ENCODE measurements around the genes HIGD1B and HEXIM1.

GRCh38 chr17:44830952-44831376 lies 877 bp upstream of the GJC1 start:
- PRO-cap: no peak

- PRO-cap: no peak
These were observed at the start of gene HIGD1B for GRCh38 chr17:44847488-44848021. Gene HIGD1B, plus strand, starts transcription at chr17:44847883.

GRCh38 chr17:45098829-45099317 lies 33.4 kb downstream of the PLCD3 start:
- PRO-cap: no peak

DNA sequence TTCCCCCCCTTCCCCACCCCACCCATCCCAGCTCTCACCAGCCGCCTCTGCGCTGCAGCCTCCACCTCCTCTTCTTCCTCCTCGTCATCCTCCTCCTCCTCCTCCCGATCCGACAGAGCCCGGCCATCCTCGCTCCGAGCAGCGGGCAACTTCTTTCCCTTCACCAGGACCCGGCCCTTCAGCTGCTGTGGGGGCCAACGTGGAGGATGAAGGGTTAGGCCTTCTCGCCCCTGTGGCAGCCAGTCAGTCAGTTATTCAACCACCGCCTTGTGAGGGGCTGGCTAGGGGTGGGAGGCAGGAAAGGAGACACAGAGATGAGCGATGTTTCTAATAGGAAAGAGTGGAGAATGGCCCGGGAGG lies 17.0 kb downstream of the PLCD3 start:
- PRO-cap: no peak

GRCh38 chr17:45127778-45128503 lies 4.4 kb downstream of the PLCD3 start:
- PRO-cap: no peak

DNA sequence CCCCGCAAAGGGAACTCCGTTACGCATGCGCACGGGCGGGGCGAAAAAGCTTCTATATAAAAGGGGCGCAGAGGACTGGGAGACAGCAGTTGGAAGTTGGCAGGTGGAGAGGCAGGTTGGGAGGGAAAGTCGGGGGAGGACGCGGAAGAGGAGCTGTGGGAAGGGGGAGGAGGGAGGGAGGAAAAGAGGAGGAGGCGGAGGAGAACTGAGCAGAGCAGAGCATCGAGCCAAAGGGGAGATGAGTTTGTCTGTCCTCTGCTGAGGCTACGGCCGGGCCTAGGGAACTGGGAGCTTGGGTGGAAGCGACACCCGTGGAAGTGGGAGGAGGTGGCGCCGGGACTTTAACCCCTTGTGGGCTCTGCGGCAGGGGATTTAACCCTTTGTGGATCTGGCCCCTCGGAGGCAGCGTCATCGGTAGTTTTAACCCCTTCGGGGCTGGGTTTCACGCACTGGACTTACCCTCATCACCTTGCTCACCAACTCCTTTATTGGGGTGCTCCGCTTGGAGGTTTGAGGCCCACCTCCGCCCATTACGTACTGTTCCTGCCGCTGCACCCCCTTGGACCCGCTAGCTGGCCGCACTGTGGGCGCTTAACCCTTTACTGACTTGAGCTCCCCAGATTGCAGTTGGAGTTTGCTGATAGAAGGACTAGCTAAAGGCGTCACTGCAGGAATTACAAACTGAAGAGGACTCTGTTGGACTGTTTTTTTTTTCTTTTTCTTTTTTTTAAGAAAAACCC lies at the start of gene HEXIM1:
Gene HEXIM1 (plus strand): TSS at position 85 of the 740 bp plus-strand sequence.
- PRO-cap: bidirectional peak, plus-strand start at position 88 of the sequence, minus-strand start outside the sequence

- PRO-cap: no peak
These were observed 1.2 kb downstream of the FMNL1 start for GRCh38 chr17:45222610-45223516.

DNA sequence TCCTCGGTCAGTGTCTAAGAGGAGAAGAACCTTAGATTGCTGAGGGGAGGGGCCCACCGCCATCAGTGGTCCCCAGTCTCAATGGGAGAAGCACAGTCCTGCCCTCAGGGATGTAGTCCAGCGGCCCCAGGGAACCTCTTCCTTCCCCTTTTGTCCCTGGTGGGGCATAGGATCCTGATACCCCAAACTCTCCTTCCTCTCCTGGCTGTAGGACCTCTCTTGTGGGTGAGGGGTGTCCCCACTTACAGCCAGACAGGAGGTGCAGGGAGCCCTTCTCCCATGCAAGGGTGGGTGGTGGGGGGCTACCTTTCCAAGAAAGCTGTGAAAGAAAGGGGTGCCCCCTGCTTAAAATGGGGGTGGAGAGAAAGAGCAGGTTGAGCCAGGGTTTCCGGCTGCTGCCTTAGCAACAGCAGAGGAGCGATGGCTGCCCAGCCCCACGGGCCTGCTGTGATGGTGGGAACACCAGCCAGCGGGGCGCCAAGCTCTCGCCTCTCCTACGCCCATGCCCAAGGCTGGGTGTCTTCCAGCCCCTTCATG lies 2.8 kb downstream of the FMNL1 start:
- PRO-cap: no peak

DNA sequence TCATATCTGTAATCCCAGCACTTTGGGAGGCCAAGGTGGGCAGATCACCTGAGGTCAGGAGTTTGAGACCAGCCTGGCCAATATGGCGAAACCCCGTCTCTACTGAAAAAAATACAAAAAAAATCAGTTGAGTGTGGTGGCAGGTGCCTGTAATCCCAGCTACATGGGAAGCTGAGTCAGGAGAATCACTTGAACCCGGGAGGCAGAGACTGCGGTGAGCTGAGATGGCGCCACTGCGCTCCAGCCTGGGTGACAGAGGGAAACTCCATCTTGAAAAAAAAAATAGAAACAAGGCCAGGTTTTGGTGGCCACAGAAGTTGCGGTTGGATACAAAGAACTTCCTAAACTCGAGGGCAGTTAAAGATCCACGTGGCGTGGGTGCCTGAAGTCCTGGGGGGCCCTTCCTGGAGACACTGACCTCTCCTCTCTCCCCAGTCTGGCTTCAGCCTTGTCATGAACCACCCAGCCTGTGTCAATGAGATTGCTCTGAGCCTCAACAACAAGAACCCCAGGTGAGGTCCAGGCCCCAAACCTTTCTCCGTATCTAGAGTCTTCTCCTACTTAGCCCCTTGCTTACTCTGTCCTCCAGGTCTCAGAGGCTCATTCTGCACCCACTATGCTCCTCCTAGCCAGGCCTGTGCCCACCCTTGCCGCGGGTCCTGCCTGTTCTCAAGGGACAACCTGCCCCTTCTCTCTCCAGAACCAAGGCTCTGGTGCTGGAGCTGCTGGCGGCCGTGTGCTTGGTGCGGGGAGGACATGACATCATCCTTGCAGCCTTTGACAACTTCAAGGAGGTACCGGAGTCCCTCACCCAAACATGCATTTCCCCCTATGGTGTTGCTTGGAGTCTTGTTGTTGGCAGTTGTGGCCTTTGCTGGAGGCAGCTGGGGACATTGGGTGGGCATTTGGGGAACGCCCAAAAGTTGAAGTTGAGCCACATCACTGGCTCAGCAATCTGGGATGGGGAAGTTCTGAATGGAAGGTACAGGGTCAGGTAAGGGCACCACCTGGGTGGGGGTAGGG lies 15.5 kb downstream of the FMNL1 start:
- PRO-cap: no peak

GRCh38 chr17:45247301-45248131 lies 14.4 kb downstream of the SPATA32 start:
- PRO-cap: bidirectional peak, plus-strand start at chr17:45247903, minus-strand start at chr17:45247610

DNA sequence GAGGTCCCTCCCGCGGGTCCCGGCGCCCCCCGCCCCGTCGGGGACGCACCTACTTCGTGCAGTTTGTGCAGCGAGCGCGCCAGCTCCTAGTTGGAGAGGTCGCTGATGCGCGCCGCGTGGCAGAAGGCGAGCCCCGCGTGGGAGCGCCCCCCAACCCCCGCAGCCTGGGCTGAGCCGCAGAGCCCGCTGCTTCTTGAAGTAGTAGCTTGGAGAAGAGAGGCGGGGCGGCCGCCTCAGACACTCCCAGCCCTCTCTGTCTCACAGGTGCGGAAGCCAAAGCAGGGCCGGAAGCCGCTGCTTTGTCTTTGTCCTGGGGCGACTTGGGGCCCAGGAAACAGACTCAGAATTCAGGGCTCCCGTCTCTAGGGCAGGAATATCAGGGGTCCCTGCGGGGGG lies 13.8 kb downstream of the SPATA32 start:
- PRO-cap: bidirectional peak, plus-strand start at position 333 of the sequence, minus-strand start at position 255 of the sequence

DNA sequence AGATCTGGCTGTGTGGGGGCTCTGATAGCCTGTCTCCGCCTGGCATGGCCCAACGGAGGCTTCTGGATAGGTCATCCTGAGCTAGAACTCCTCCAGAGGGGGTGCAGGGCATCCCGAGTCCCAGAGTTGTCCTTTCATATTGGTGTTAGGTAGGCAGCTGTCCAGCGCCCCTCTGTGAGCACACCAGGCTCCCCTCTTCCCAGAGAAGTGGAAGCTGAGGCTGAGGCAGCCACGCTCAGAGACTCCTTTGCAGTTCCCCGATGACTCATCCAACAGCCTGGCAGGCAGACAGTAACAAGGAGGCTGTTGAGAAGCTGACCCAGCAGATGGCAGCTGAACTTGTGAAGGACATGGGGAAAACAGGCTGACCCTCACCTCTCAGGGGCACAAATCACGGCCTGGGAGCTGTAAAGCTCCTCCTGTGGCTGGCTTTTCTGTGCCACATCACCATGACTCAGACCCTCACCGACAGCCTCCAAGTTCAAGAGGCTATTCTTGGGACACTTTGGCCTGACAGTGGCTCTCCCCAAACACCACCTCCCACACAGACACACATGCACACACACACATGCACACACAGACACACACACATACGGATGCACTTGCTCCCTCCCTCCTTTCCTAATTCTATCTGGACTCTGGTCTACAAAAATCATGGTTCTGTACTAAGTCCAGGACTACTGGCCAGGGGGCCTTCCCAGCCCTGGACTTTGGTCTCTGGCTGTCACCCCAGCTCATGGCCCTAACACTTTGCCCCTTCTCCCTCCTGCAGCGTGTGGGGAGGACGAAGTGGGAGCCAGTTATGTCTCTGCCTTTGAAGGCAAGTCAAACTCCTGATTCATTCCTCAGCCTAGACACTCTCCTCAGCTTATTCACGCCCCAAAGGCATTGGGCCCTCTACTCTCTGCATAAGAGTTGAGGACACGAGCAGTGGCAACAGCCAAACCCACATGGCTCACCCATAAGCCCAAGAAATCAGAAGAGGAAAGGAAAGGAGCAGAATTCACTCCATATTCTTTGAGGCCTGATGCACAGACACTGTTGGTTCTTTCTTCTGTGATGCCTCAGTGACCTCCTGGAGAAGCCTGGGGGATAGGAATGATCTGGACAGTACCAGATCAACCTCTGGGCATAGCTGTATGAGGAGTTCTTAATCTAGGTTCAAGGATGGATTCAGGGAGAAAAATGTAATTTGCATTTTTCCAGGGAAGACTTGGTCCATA lies 23.1 kb downstream of the MAP3K14 start:
- PRO-cap: no peak

DNA sequence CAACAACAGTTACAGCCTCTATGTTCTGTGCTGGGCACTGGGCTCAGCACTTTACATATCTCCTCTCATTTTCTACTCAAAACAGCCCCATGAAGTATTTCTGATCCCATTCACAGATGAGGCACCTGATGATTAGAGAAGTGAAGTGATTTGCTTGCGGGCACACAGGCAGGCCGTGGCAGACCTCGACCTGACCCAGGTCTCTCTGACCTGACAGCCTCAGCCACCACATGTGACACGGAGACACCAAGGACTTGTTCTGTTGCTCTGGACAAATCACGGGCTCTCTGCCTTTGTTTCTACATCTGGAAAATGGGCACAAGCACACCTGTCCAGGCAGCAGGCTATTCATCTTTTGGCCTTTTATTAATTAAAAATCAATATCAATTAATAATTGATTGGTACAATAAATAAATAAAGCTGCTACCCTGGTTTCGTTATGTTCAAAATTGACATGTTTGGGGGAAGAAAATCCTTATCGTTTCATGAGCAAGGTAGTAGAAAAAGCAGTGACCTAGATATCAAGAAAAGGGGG lies 3.4 kb downstream of the MAP3K14 start:
- PRO-cap: no peak

- PRO-cap: no peak
These were observed 2.7 kb downstream of the MAP3K14 start for GRCh38 chr17:45313946-45314719.

DNA sequence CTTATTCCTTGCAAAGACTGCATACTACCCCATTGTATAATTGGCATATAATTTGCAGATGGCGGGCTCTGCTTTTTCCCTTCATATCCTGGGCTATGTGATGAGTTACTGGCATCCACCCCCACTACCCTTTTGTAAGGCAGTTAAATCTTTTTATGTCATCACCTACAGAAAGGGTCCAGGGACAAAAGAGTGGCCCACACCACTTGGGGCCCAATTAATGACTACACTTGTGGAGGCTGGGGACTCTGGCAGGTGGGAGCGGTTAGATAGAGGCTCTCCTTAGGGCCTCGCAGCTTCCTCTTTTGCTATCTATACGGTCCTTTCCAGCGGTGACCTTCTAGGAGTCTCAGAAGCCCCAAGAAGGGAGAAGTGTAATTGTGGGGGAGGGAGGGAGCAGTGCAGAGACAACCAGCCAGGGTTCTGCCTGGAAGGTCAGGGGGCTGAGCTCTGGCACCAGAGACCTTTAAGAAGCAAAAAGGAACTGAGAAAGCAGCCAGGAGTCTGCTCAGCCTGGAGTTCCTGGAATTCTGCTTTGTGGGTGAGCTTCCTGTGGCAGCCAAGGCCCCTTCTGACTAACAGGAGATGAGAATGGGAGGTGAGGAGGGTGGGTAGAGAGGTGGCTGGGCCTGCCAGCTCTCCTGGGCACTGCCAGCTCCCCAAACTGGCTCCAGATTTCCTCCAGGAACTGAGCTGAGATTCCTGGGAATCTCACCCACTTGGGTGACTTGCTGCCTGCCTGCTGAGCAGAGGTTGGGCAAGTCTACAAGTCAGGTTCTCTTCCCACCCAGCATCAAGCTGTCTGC lies 16.2 kb upstream of the MAP3K14 start:
- PRO-cap: bidirectional peak, plus-strand start at position 565 of the sequence, minus-strand start at position 486 of the sequence

DNA sequence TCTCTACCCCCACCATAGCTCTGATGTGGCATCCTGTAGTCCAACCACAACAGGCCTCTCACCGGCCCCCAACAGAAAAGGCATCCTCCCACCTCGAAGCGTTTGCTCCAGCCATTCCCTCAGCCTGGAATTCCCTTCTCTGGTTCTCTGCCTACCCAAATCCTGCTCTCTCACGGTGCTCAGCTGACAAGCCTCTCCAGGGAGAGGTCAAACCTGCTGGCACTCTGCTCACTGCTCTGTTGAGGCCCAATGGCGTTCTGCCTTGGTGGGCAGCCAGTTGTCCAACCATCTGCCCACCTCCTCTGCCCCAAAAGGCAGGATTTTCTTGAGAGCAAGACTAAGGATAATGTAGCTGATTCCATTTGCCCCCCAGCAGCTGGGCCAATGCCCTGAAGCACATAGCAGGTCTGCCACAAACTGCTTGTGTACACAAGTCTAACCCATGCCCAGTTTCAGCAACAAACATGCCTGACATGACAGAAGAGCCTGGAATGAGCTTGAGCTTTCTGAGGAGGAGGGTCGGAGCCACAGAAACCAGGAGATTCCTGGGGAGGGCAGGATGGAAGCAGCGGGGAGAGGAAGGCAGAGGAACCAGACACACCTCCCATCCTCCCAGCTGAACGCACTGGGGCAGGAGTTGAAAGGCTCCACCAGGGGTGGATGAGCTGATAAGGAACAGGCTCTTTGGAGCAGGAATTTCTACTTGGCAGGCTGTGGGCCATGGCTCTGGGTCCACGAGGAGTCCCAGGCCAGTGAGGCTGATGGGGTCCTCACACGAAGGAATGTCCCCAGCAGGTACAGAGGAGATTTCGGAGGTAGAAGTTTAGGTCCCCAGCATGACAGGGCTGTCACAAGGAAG lies 23.9 kb downstream of the ARHGAP27 start:
- PRO-cap: no peak

GRCh38 chr17:45428627-45429557 lies 3.8 kb downstream of the ARHGAP27 start:
- PRO-cap: no peak

- PRO-cap: no peak
These were observed 85.0 kb downstream of the KANSL1 start for GRCh38 chr17:46108036-46108913.

DNA sequence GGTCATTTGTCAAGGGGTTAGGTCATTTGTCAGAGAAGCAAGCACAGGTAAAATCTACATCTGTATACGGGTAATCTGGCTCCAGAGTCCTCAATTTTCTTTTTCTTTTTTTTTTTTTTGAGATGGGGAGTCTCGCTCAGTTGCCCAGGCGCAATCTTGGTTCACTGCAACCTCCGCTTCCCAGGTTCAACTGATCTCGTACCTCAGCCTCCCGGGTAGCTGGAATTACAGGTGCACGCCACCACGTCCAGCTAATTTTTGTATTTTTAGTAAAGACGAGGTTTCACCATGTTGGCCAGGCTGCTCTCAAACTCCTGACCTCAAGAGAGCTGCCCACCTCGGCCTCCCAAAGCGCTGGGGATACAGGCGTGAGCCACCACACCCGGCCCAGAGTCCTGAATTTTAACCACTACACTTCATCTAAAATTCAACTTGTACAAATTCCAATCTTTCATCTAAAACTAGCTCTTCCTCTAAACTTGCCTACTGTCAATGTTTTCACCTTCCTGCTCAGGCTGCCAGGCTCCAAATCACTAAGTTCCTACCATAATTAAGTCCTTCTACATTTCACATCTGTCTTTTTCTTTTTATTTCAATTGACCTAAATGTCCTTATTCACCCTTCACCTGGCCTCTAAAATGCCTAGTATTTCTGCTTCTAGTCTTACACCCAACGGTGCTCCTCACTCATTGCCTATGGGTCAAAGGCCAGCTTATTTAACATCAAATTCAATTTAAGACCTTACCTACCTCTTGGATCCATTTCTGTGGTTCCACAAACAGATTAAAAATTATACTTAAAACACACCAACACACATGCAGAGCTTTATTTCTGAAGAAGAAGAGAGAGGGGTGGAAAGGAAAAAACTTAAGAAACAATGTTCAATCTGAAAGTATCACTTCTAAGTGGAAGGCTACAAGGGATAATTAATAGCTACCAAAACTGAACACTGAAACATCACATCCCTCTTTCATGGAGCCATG lies 73.7 kb downstream of the KANSL1 start:
- PRO-cap: no peak

DNA sequence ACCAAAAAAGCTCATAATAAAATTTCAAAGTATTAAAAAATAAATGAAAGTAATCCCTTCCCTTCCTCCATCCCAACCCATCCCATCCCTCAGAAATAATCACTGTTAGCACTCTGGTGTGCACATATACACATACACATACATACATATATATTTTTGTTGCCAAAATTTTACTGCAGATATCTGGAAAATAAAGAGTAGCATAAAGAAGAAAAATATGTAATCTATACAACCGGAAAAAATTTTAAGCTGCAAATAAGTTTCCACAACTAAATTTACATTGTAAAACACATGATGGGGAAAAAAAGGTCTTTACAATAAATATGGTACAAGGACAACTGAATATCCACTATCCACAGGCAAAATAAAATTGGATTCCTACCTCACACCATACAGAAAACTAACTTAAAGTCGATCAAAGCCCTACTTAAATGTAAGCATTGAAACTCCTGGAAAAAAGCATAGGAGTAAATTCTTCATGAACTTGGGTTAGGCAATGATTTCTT lies 53.2 kb downstream of the KANSL1 start:
- PRO-cap: no peak